LHCN-M2 (cell line): ENCODE measurements around a stretch of chr3.

DNA sequence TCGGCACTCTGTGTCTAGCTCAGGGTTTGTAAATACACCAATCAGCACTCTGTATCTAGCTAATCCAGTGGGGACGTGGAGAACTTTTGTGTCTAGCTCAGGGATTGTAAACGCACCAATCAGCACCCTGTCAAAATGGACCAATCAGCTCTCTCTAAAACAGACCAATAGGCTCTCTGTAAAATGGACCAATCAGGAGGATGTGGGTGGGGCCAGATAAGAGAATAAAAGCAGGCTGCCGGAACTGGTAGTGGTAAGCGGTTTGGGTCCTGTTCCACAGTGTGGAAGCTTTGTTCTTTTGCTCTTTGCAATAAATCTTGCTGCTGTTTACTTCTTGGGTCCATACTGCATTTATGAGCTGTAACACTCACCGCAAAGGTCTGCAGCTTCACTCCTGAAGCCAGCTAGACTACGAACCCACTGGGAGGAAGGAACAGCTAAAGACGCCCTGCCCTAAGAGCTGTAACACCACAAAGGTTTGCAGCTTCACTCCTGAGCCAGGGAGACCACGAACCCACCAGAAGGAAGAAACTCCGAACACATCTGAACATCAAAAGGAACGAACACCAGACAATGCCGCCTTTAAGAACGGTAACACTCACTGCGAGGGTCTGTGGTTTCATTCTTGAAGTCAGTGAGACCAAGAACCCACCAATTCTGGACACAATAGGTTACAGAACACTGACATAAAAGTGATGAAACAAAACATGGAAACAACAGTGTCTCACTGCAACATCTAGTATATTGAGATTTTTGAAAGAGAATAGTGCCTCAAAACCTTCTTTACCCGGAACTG, 28.7 kb upstream of the PLSCR2 start:
- RAMPAGE, long total RNA: no peak

GRCh38 chr3:146625100-146625490, 19.9 kb upstream of the PLSCR5 start:
- RAMPAGE, long total RNA: no peak

- RAMPAGE, long total RNA: no peak
Observed at GRCh38 chr3:147245105-147245519, 161.2 kb downstream of the ZIC4 start.

- RAMPAGE, long total RNA: no peak
Observed at GRCh38 chr3:147390704-147391627, 15.4 kb downstream of the ZIC4 start.

- RAMPAGE, long total RNA: no peak
Observed at GRCh38 chr3:147395595-147396376, 10.6 kb downstream of the ZIC4 start.

GRCh38 chr3:147404425-147405238, 1.7 kb downstream of the ZIC4 start:
- RAMPAGE, long total RNA: no peak

DNA sequence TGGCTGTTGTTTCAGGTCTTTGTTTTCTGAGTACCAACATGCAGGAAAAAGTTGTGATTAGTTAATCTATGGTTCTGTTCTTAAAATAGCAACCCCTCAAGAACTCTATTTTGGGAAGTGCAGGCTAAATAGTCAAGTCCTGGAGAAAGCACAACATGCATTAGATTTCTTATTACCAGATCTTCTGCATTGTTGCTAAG, 304.6 kb downstream of the ZIC1 start:
- RAMPAGE, long total RNA: no peak

DNA sequence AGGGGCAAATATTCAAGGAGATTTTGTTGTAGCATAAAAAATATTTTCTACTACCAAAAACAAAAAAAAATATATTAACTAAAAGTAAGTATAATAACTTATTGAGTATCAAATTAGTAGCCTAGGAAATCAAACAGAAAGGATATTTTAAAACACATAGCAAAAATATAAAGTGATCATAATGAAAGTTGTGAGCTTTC, 150.2 kb upstream of the AGTR1 start:
- RAMPAGE, long total RNA: no peak

GRCh38 chr3:148729518-148729996, 31.9 kb downstream of the AGTR1 start:
- RAMPAGE, long total RNA: no peak

DNA sequence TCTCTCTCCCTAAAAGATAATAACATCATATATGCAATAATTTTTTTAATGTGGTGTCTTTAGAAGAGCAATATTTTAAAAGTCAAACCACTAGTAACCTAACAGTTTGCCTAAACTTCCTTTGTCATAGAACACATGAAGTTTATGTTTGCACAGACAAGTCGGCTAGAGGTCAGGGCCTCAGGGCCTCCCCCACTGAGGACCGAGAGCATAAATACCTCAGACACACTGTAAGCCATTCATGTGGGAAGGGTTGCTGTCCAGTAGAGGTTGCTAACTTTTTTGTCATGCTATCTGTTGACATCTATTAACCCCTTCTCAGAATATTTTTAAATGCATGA, 33.3 kb upstream of the CPB1 start:
- RAMPAGE, long total RNA: no peak

GRCh38 chr3:148951551-148951883, 39.8 kb upstream of the GYG1 start:
- RAMPAGE, long total RNA: no peak

- RAMPAGE, long total RNA: no peak
Observed at GRCh38 chr3:148997607-148998135, 6.3 kb downstream of the GYG1 start.

DNA sequence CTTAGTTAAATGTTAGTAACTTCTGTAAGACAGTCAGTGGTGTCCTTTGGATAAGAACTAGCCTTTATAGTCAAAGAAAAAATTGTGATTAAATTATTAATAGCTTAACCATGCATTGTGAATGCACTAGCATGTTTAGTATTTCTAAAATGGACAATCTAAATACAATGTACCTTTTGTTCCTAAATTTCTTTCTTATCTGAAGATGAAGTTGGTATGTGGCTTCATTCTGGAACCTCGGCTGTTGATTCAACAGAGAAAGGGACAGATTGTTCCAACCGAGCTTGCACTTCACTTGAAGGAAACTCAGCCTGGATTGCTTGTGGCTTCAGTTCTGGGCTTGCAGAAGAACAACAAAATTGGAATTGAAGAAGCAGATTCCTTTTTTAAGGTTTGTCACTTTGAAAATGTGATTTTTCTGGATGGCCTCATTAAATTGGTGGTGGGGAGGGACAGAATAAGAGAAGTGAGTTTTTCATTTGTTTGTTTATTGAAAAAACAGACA, 32.6 kb downstream of the HPS3 start:
- RAMPAGE, long total RNA: no peak

GRCh38 chr3:149224781-149225589, 3.4 kb upstream of the CP start:
- RAMPAGE, long total RNA: no peak

DNA sequence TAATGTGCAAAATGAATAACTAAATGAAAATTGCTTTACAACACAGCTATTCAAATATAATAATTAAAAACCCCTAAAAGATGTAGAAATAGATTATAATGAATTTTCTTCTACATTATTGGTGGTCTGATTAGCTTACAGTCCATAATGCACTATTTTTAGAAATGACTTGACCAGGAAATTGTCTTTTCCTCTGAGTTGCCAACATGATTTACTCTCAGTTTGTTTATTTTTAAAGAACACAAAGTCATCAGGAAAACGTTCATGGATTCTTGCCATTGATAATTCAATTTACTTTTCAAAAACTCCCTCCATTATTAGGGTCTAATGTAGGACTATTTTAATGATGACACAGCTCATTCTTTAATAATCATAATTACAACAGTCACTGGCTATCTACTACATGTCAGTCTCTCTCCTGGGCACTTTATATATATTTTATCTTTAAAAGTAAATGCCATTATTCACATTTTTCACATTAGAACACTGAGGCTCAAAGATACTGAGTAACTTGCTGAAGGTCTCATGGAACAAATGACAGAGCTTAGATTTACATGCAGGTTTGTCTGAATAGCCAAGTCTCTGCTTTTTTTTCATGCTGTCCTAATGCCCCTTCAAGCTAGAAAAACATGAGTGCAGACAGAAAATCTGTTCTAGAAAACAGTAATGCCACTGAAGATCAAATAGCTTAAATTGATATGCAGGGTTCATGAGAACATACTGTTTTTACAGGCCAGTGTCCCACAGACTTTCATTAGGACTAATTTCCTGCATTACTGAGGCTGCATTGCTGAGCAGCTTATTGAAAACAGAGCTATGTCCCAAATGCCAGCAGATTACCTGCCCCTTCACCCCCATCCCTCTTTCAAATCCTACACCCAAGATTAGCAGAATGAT, 968 bp downstream of the TM4SF18 start:
- RAMPAGE, long total RNA: no peak

GRCh38 chr3:149340591-149340982, 7.2 kb upstream of the TM4SF18 start:
- RAMPAGE, long total RNA: no peak

DNA sequence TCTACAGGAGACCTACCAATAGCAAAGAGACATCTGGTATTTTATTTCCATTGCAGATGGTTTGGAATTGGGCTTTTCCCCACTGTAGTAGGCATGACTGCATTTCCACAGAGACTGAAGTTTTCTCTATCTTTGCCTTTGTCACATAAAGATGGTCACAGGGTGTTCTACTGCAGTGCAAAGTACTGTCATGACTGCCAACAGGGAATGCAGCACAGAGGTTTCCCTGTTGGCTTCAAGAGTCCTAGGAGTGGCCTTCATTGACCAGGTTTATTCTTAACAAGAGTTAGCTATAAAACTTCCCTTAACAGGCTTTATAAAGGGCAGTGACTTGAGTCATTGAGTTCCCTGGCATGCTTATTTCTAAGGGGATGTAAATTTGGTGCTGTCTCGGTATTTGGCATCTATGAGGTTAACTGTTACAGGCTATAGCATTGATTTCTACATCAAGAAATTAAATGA, 36.7 kb upstream of the TM4SF4 start:
- RAMPAGE, long total RNA: no peak

GRCh38 chr3:149547816-149548868, 73.6 kb downstream of the TM4SF4 start:
- RAMPAGE, long total RNA: no peak

- RAMPAGE, long total RNA: no peak
Observed at GRCh38 chr3:149609419-149610261, 48.2 kb downstream of the WWTR1 start.

- RAMPAGE, long total RNA: no peak
Observed at GRCh38 chr3:149615917-149616649, 41.7 kb downstream of the WWTR1 start.